Bile duct (tissue), 1 donor: ENCODE measurements around a stretch of chr4.

DNA sequence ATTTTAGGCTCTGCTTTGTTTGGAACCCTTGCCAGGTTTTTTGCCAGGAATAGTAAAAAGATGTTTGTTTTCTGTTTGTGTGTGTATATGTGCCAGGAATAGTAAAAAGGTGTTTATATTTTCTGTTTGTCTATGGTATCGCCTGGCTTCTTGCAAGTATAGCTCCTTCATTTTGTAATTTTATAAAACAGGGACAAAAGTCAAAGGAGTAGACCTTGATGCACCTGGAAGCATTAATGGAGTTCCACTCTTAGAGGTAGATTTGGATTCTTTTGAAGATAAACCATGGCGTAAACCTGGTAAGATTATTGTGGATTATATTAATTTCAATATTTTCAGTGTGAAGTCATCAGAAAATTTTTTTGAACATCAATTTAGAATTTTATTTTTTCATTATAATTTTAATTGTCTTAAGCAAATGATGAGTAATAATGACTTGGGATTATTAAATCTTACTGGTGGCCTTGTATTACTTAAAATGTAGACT is 12.9 kb downstream of the FIP1L1 start:
- PRO-cap = no peak

DNA sequence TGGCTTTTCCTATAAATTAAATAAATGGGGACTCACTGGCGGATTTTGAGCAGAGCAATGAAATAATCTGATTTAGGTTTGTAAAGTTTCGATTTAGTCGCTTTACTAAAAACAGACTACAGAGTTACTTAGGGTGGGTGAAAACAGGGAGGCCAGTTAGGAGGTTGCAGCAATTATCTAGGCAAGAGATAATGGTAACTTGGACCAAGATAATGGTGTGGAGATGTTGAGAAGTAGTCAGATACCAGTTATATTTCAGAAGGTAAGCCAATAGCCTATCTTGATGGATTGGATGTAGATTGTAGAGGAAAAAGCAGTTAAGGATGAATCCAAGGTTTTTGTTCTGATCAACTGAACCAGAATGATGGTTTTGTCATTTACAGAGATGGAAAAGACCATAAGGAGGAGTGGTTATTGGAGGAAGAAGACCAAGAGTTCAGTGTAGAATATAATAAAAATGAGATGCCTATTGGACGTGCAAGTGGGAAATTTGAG is 23.9 kb downstream of the FIP1L1 start:
- PRO-cap = no peak

GRCh38 chr4:53702339-53703311 is 111.3 kb upstream of the LNX1 start:
- PRO-cap = no peak

GRCh38 chr4:54020101-54021414 is 43.8 kb downstream of the CHIC2 start:
- PRO-cap = no peak

DNA sequence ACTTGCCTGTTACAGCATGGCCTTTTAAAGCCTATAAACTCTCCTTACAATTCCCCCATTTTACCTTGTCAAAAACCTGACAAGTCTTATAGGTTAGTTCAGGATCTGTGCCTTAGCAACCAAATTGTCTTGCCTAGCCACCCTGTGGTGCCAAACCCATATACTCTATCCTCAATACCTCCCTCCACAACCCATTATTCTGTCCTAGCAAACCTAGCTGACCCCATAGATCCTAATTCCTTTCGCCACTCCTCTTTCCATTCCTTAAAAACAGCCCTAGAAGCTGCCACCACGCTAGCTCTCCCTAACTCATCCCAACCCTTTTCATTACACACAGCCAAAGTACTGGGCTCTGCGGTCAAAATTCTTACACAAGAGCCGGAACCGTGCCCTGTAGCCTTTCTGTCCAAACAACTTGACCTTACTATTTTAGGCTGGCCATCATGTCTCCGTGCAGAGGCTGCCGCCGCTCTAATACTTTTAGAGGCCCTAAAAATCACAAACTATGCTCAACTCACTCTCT is 41.5 kb downstream of the CHIC2 start:
- PRO-cap = no peak

DNA sequence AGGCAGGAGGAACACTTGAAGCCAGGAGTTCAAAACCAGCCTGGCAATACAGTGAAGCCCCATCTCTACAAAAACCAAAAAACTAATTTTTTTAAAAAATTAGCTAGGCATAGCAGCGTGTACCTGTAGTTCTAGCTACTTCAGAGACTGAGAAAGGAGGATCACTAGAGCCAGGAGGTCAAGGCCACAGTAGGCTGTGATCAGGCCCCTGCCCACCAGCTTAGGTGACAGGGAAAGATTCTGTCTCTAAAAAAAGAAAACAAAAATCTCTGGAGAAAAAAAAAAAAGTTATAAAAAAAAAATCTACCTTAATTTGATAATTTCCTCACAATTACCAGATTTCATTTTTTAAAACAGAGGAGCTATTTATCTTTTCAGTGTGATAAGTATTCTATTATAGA is 5.1 kb downstream of the CHIC2 start:
- PRO-cap = no peak

DNA sequence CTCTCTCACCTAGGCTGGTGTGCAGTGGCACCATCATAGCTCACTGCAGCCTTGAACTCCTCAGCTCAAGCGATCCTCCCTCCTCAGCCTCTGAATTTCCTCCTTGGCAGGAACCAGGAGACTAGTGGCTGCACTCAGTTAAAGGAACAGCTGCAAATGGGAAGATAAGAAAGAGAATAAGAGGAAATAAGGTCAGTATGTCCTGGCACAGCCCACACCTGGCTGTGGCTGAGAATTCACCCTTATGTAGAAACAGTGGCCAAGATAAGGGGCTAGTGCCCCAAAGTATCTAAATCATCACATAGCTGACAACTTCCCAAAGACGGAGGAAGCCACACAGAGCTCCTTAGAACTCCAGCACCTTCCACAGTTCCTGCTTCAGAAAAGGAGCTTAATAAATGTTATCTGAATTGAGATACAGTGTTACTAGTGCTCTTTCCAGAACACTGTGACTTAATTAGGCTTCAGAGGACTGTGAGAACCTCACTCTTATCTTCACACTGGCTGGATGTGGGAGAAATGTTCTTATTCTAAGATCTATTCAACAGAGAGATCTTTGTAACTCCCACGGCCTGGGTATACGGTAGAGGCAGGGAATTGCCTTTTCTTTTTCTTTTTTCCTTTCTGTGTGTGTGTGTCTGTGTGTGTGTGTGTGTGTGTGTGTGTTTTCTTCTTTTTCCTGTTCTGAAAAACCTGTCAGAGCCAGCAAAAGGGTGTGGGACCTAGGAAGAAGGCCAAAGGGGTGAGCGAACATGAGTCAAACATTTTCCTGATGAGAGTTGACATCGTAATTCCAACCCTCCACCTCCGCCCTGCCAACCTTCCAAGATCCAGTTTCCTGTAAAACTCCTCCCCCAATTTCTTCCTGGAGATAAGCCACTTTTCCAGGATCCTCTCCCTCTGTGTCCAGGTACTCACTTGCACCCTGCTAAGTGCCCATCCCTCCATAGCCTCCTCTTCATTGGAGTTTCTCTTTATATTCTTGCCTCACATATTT is 2.6 kb upstream of the CHIC2 start:
- PRO-cap = no peak

- PRO-cap = unidirectional peak, plus-strand start at chr4:54226055
Measured at GRCh38 chr4:54225842-54226439, 3.2 kb upstream of the PDGFRA start.

DNA sequence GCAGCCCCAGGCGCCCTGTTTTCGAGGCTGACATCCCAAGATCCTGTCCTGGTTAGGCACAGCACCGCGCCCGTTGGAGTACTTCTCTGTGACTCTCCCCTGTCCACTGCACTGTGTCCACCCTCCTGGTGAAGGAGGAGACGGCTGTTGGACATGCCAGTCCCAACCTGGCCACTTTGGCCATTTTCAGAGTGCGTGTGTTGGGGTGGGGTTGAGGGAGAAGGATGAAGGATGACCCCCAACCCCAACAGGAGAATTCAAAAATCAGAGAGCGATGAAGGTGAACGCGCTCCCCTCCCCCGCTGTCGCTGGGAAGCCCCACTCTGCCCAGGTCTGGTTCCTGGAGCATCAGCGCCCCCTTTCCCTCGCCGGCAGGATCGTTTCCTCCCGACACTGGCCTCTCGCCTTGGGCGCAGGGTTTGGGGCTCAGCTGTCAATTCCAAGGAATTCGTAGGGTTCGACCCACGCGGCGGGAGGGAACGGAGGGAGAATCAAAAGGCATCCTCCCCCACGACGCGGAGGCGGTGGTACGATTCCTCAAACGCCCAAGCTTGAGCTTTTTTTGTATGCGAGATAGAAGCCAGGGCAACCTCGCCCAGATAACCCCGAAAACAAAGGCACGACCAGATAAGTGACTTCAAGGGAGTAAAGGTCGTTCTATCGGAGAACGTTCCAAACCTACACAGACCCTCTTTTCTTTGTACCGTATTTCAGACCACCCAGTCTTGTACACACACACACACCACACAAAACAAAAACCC is 1.0 kb upstream of the PDGFRA start:
- PRO-cap = unidirectional peak, plus-strand start at position 436 of the sequence

GRCh38 chr4:54586195-54586679 is 71.5 kb upstream of the KIT start:
- PRO-cap = no peak

GRCh38 chr4:54659471-54660218 is 1.9 kb downstream of the KIT start:
- PRO-cap = unidirectional peak, minus-strand start at chr4:54659570

DNA sequence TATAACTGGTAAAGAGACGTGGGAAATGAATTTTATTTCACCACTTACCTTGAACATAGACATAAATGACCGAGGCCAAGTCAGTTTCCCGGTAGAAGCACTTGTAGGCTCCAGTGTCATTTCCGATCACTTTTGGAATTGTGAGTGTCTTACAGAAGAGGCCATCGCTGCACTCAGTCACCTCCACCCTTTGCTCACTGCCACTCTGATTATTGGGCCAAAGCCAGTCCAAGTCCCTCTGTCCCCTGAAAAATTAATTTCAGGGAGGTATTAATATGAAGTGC is 6.9 kb downstream of the KDR start:
- PRO-cap = no peak

- PRO-cap = unidirectional peak, plus-strand start at chr4:55121506
Measured at GRCh38 chr4:55121188-55121766, 4.1 kb downstream of the KDR start.

GRCh38 chr4:55169519-55169972 is 44.2 kb upstream of the KDR start:
- PRO-cap = no peak

GRCh38 chr4:55172668-55173188 is 47.3 kb upstream of the KDR start:
- PRO-cap = no peak

DNA sequence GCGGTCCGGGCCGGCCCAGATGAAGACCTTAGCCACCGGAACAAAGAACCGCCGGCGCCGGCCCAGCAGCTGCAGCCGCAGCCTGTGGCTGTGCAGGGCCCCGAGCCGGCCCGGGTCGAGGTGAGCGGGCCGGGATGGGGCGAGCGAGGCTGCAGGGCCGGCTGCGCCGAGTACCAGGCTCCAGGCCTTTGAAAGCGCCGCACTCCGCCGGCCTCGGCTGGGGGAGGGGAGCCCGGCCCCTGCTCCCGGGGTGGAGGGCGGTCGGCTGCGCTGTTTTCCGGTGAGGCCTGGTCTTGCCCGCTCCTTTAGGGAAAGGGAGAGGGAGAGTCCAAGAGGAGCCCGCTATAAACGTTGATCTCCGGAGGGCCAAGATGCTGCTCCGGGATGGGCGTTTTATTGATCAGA is 522 bp downstream of the TMEM165 start:
- PRO-cap = bidirectional peak, plus-strand start at position 311 of the sequence, minus-strand start at position 279 of the sequence

DNA sequence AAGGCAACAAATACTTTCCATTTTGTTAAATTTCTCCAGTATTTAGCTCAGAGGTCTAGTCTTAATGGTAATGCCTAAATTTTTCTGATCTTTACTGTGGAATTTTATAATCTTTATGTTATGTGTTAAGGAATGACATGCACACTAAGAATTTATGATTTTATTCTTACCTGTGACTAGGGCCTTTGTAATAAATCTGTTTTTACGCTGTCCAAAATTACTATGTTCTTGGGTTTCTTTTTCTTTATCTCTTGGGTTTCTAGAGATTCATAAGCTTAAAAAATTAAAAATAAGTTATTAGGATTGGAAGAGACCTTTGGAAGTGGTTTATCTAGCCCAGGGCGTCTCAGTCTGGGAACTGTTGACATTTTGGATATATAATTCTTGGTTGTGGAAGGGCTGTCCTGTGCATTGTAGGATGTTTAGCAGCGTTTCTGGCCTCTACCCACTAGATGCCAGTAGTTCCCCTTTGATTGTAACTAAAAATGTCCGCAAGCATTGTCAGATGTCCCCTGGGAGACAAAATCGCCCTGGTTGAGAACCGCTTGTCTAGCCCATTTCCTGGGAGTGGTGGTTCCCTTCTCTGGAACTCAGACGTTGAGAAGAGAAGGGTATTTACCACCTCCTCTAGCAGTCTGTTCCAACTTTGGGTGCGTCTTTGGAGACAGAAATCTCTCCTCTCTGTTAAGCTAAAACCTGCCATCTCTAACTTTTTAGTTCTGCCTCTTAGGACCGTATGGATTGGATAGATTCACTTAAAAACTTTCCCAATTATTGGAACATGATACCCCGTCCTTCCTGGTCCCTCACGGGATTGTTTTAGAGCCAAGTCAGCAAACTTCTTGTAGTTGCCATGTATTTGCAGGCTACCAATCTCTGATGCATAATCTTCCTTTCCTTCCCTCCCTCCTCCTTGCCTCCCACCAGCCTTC is 13.7 kb downstream of the TMEM165 start:
- PRO-cap = no peak

DNA sequence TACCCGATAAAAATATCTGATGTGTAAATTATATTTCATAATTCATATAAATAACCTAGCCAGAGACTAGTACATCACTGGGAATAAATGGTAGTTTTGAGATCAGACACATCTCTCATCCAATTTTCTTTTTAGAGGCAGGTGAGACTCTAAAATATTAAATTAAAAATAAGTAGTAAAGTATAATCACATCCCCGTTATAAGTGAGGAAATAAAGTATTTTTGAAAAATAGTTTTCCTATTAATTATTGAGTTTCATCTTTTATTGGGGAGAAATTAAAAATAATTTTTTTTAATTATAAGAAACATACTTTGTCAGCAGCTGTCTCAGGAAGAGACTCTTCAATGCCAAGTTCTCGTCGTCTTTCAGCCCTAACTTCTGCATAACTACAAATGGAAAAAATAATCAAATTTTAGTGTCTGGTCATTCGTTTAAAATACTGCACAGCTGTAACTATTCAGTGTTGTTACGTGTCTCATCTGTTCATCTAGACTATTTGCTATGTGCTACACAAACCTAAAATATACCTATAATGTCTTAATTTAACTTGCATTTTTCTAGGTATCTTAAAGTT is 57.1 kb downstream of the TMEM165 start:
- PRO-cap = no peak

GRCh38 chr4:55634999-55635565 is 1.0 kb downstream of the NMU start:
- PRO-cap = no peak

DNA sequence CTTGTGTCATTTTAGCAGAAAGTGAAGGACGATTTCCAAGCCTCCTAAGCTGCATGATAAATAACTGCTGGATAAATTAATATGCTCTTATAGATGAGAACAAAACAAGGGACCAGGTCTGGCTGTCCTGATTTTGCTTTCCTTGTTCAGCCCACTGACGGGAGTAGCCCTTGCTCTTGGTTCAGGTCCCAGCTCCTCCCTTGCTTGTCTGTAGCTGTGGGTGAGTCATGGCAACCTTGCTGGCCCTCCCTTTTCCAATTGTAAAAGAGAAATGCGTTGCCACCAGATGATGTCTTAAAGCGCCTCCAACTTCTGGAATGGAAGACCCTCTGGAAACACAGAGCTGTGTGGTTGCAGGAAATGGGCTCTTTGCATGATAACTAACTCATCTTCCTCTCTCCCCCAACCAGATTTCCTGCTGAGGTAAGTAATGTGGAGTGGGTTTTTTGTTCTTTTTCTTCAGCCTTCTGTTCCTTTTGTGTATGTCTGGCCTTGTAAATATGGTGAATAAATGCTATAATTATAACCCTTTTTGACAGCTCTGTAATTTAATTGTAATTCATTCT is 167.0 kb downstream of the CRACD start:
- PRO-cap = bidirectional peak, plus-strand start at position 321 of the sequence, minus-strand start at position 156 of the sequence